Karpas-422 (cell line): ENCODE results near the genes MAMSTR, CGB8, LIN7B, CD37 and KASH5.

DNA sequence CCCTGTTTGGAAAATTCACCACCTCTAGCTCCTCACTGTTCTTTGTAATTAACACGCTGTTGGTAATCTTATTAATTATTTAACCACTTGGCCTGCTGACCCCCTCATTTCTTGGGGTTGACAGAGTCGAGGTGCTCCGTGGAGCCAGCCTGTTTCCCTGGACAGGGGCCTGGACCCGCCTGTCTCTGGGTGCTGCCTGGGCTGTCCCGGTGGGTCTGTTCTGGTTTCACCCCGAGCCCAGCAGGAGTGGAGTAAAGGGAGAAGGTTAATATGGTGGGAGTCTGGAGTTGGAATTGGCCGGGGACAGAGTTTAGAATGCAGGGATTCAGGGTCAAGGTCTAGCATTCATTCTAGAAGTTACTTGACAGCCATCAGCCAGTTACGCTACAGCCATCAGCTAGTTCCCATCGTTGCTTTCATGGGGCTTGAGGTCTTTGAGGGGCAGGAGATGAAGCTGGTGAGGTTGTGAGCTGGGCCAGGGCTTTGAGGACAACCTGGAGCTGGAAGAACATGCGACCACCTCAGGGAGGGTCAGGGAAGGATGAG is 10.2 kb downstream of the CYTH2 start:
- PRO-cap = no peak
- RAMPAGE, long total RNA = no peak

DNA sequence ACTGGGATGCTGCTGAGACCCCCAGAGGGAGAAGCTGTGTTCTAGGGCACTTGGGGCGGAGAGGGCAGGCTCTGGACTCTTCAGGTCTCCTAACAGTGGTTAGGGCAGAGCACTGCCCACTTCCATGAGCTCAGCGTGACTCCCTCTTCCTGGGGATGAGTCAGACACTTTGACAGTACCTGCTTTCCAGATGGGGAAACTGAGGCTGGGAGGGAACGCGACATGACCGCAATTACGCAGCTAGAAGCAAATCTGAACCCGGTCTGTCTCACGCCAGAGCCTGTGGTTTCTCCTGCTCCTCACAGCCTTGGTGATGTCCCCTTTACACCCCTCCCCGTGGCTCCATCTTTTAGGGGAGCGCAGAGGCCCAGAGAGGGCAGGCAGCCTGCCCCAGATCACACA is 783 bp downstream of the SULT2B1 start:
- PRO-cap = no peak
- RAMPAGE, long total RNA = no peak

DNA sequence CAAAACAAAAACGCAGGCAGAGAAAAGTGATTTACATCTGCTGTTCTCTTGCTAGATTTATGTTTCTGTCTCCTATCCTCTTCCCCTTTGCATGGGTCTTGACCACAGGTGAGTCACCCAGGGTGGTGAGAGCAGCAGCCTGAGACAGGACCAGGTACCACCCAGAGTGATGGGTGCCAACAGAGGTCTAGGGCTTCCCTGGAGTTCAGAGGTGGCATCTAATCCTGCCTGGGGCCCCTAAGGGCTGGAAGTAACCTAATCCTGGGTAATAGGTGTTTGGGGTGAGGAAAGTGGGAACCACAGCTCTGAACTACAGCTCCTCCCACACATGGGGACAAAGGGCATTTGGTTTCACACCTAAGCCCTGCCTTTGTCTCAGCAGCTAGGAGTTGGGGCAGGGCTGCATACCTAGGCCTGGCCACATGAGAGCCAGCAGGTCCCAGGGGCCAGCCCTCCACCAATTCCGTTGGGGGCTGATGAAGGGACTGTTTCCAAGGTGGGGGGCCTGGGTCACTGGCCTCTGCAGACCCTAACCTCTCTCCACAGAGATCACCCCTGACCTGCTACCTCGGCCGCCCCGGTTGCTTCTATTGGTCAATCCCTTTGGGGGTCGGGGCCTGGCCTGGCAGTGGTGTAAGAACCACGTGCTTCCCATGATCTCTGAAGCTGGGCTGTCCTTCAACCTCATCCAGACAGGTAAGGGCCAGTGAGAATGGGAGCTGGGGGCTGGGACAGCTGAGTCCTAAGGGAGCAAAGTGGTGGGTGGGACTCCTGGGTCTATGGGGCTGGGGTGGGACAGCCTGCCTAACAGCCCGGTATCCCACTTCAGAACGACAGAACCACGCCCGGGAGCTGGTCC is 8.1 kb downstream of the SPHK2 start:
- PRO-cap = no peak
- RAMPAGE, long total RNA = no peak

DNA sequence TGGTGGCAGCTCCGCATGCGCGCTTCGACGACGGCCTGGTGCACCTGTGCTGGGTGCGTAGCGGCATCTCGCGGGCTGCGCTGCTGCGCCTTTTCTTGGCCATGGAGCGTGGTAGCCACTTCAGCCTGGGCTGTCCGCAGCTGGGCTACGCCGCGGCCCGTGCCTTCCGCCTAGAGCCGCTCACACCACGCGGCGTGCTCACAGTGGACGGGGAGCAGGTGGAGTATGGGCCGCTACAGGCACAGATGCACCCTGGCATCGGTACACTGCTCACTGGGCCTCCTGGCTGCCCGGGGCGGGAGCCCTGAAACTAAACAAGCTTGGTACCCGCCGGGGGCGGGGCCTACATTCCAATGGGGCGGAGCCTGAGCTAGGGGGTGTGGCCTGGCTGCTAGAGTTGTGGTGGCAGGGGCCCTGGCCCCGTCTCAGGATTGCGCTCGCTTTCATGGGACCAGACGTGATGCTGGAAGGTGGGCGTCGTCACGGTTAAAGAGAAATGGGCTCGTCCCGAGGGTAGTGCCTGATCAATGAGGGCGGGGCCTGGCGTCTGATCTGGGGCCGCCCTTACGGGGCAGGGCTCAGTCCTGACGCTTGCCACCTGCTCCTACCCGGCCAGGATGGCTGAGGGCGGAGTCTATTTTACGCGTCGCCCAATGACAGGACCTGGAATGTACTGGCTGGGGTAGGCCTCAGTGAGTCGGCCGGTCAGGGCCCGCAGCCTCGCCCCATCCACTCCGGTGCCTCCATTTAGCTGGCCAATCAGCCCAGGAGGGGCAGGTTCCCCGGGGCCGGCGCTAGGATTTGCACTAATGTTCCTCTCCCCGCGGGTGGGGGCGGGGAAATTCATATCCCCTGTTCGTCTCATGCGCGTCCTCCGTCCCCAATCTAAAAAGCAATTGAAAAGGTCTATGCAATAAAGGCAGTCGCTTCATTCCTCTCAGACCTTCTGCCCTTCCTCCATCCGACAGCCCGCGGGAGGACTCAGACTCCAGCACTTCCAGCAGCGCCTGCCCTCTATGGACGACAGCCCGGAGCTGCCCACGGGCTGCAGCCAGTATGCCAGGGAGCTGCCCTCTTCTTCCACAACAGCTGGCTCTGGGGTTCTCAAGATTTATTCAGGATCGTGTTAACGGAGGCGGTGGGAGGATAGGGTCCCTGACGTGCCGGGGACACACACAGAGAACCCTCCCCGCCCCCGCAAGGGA is 7.3 kb downstream of the DBP start:
- PRO-cap = no peak
- RAMPAGE, long total RNA = no peak

DNA sequence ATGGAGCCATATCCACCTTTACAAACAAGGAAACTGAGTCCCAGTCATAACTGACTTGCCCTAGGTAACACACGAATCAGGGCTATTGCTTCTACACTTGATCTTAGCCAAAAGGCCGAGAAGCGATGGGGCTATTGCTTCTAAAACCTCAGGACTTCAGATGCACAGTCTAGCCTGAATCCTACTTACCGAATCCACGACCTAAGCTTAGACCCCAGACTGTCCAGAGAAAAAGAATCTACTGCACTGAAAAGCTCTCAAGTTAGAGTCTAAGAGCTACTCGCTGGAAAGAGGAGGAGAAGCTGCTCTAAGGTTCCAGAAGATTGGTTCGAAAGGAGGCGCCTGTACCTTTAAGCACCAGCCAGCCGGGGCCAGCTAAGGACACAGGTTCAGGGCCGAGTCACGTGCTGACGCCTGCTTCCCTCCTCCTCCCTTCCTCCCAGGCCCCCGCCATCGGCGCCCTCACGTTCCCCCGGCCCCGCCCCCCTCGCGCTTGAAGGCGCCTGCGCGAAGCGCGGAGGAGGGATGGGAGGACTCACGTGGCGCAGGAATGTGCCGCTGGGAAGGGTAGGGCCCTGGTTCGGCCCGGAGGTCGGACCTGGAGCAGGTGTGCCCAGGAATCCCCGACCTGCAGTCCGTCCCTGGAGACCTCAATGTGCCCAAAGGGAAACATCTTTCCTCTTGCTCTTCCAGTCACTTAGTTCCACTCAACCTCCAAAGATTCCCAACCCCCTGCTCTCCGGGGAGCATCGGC is 2.8 kb downstream of the DBP start:
- PRO-cap = no peak
- RAMPAGE, long total RNA = no peak

- PRO-cap = no peak
- RAMPAGE, long total RNA = no peak
These were observed at the start of gene MAMSTR for GRCh38 chr19:48719437-48720177. MAMSTR (minus strand) TSS chr19:48719725.

GRCh38 chr19:48760423-48761259 is 5.3 kb downstream of the FGF21 start:
- PRO-cap = bidirectional peak, plus-strand start at chr19:48760694, minus-strand start at chr19:48760665
- RAMPAGE, long total RNA = no peak

DNA sequence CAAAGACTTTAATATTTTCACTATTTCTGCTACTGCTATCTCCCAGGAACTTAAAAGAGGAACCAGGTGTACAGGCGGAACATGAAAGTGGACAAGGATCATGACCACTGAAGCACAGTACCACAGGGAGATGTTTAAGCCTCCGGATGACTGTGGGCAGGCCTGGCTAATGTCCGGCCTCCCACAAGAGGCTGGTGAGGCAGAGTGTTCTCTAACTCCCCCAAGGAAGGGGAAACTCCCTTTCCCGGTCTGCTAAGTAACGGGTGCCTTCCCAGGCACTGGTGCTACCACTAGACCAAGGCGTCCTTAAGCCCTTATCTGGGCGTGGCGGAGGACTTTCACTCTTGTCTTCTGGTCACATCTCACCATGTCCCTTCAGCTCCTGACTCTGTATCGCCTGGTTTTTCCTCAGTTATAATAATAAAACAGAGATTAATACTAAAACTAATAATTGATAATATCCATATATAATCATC is 25.7 kb downstream of the FGF21 start:
- PRO-cap = no peak
- RAMPAGE, long total RNA = no peak

DNA sequence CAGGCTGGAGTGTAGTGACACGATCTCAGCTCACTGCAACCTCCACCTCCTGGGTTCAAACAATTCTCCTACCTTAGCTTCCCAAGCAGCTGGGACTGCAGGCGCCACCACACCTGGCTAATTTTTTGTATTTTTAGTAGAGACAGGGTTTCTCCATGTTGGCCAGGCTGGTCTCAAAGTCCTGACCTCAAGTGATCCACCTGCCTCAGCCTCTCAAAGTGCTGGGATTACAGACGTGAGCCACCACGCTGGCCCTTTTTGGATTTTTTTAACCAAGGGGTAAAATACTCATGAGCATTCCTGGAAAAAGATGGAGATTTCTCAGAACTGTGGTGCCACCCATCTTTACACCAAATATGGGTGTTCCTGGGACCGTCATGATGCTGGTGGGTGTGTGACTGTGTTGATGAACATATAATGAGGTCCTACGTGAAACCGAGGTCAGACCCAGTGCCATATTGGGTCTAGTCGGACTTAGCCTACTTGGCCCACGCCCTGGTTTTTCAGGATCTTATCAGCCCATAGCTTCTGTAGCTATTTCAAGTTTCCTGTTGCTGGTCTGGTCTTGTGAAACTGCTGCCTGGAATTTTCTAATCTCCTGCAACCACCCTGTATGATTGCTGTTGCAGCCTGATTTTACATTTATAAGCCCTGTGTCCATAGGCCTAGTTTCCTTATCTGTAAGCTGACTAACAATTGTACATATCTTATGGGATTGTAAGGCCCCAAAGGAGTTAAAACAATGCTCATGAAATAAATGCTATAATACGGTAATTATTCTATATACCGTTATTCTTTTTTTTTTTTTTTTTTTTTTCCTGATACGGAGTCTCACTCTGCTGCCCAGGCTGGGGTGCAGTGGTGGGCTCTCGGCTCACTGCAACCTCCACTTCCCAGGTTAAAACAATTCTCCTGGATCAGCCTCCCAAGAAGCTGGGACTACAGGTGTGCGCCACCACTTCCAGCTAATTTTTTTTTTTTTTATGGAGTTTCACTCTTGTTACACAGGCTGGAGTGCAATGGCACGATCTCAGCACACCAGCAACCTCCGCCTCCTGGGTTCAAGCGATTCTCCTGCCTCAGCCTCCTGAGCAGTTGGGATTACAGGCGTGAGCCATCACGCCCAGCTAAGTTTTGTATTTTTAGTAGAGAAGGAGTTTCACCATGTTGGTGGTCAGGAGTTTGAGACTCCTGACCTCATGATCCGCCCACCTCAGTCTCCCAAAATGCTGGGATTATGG is 6.5 kb downstream of the PPP1R15A start:
- PRO-cap = no peak
- RAMPAGE, long total RNA = no peak

DNA sequence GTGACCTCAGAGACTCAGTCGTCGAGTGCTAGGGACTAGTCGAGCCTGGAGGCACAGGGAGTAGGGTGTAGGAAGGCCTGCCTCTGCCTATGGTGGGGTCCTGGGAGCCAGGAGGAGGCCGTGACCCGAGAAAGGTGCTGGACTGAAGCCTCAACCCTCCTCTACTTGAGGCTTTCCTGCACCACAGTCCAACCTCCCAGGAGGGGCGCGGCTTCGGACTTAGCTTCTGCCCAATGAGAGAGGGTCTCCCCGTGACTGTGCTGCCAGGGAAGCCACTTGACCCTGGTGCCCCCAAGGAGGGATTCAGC is at the start of gene CGB8:
Gene CGB8 (minus strand): TSS at position 149 of the 308 bp plus-strand sequence.
- PRO-cap = no peak
- RAMPAGE, long total RNA = no peak

- PRO-cap = no peak
- RAMPAGE, long total RNA = no peak
These were observed 1.3 kb upstream of the KCNA7 start for GRCh38 chr19:49073705-49074350.

- PRO-cap = unidirectional peak, plus-strand start at chr19:49114394
- RAMPAGE, long total RNA = no peak
These were observed at the start of gene LIN7B for GRCh38 chr19:49114039-49115533. LIN7B (plus strand) TSS chr19:49114370.

GRCh38 chr19:49119856-49120437 is 603 bp downstream of the PPFIA3 start:
- PRO-cap = no peak
- RAMPAGE, long total RNA = no peak

GRCh38 chr19:49129253-49129757 is 10.0 kb downstream of the PPFIA3 start:
- PRO-cap = no peak
- RAMPAGE, long total RNA = no peak

DNA sequence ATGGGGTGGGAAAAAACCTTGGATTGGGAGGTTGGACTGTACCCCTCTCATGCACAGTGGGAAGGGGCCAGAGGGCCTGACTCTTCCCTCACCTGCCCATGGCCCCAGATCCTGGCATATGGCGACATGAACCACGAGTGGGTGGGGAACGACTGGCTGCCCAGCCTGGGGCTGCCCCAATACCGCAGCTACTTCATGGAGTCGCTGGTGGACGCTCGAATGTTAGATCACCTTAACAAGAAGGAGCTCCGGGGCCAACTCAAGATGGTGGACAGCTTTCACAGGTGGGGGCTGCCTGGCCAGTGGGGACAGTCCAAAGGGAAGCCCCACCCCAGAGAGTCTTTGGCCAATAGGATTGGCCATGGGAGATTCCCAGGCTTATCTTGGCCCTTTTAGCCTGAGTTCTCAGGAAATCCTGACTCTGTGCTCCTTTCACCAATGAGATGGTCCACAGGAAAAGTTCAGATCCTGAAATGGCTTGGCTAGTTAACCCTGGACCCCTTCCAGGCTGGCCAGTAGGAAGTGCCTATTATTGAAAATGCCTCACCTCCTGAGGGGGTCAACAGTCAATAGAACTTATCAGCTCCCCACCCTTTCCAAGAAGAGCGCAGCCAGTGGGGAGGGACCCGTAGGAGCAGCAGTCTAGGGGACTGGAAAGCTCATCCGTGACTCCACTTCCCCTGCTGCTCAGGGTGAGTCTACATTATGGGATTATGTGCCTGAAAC is 7.1 kb downstream of the HRC start:
- PRO-cap = no peak
- RAMPAGE, long total RNA = no peak

- PRO-cap = no peak
- RAMPAGE, long total RNA = no peak
These were observed 43.5 kb downstream of the TRPM4 start for GRCh38 chr19:49200920-49201579.

DNA sequence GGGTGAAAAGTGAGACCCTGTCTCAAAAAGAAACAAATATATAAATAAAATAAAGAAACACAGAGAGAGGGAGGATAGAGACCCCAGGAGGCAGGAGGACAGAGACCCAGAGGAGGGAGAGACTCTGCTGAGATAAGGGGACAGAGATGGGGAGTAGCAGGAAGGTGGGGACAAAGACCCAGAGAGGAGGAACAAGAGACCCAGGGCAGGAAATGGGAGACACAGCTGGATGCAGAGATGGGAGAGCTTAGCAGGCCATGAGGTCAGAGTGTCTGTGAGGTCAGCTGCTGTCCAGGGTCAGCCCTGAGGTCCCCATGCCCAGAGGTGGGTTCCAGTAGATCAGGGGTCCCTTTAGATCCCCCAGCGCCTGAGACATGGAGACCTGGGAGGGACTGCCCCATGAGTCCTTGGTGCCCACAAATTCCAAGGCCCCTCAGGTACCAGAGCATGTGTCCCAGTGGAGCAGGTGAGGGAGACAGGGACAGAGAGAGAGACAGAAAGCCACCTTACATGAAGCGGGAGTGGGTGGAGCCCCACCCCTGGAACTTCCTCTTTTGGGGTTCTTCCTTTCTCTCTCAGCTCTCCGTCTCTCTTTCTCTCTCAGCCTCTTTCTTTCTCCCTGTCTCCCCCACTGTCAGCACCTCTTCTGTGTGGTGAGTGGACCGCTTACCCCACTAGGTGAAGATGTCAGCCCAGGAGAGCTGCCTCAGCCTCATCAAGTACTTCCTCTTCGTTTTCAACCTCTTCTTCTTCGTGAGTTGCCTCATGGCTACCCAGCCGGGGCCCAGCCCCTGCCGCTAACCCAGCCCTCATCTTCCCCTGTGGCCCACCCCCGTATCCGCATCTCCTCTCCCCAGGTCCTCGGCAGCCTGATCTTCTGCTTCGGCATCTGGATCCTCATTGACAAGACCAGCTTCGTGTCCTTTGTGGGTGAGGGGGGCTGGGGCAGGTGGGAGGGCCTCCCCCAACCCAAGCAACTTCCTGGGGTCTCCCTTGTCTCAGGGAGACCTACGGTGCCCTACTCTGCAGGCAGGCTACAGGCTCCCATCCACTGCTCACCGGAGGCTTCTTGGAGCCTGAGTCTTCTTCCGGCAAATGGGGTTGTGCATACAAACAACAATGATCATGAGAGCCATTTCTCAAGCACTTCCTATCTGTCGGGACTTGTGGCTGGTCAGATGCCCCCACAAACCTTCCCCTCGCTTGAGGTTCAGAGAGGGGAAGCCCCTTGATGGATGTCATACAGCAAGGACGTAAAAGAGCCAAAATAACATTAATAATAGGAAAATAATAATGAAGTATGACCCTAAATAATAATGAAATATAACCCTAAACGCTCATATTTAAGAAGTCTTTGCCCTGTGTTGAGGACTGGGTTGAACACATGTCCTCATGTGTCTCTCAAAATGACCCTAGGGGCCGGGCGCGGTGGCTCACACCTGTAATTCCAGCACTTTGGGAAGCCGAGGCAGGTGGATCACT is at the start of gene CD37:
Gene CD37 (plus strand): TSS at position 550 of the 1,482 bp plus-strand sequence.
- PRO-cap = bidirectional peak, plus-strand start at position 571 of the sequence, minus-strand start at position 648 of the sequence; bidirectional peak, plus-strand start at position 837 of the sequence, minus-strand start at position 738 of the sequence; unidirectional peak, minus-strand start at position 1,096 of the sequence
- RAMPAGE, long total RNA = start-site peak on the plus strand centred at position 600 of the sequence, 61 bp wide, 769 and 1,406 reads in 2 replicates

DNA sequence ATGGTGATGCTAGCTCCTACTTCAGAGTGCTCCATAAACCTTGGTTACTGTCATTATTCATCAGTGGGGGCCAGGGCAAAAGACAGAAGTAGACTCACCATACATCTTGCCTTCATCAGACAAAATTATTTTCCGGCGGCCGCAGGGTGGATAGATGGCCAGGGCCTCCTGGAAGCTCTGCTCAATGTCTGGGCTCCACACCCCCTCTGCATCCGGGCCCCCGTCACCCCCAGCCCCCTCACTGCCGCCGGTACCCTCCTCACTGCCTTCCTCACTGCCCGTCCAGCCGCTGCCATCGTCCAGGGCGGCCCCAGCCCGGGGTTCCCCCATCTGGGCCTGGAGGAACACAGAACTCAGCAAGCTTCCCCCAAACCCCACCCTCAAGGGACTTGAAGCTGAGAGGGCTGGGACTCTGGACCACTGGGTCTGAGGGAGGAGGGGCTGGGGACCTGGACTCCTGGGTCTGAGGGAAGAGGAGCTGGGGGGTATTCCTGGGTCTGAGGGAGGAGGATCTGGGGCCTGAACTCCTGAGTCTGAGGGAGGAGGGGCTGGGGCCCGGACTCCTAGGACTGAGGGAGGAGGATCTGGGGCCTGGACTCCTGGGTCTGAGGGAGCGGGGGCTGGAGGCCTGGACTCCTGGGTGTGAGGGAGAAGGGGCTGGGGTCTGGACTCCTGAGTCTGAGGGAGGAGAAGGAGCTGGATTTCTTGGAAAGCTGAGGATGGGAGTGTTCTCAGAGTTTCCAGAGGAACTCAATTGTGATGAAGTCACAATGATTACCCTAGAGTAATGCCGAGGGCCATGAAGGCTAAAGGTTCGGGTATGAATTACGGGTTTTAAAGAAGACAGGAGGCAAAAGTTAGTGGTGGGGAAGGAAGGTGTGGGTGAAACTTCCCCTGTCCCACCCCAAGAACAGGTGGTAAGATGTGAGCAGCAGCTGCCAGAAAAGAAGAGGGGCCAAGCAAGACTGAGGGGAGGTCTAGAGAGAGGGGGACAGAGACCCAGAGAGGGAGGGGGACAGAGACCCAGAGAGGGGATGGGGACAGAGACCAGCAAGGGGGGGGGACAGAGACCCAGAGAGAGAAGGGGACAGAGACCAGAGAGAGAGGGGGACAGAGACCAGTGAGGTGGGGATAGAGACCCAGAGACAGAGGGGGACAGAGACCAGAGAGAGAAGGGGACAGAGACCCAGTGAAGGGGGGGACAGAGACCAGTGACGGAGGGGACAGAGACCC is 2.1 kb downstream of the TEAD2 start:
- PRO-cap = no peak
- RAMPAGE, long total RNA = no peak

DNA sequence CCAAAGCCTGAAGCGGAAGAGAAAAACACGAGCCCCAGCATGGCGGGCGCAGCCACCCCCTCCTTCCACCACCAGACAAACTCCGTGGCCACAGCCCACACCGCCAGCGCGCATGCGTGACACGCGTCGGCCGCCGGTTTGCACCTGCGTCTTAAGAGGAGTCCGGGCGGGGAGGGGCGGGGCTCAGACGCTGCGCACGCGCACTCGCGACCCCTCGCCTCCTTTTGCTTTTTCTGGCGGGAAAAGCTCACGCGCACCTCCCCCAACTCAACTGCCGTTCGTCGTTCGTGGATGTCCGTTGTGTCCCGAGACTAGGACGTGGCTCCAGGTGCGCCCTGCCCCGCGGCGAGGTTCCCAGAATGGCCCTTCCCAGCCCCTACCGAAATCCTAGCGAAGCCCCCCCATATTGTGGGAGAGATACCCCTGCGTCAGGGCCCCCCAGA is at the start of gene KASH5:
Gene KASH5 (plus strand): TSS at position 250 of the 443 bp plus-strand sequence.
- PRO-cap = no peak
- RAMPAGE, long total RNA = no peak

DNA sequence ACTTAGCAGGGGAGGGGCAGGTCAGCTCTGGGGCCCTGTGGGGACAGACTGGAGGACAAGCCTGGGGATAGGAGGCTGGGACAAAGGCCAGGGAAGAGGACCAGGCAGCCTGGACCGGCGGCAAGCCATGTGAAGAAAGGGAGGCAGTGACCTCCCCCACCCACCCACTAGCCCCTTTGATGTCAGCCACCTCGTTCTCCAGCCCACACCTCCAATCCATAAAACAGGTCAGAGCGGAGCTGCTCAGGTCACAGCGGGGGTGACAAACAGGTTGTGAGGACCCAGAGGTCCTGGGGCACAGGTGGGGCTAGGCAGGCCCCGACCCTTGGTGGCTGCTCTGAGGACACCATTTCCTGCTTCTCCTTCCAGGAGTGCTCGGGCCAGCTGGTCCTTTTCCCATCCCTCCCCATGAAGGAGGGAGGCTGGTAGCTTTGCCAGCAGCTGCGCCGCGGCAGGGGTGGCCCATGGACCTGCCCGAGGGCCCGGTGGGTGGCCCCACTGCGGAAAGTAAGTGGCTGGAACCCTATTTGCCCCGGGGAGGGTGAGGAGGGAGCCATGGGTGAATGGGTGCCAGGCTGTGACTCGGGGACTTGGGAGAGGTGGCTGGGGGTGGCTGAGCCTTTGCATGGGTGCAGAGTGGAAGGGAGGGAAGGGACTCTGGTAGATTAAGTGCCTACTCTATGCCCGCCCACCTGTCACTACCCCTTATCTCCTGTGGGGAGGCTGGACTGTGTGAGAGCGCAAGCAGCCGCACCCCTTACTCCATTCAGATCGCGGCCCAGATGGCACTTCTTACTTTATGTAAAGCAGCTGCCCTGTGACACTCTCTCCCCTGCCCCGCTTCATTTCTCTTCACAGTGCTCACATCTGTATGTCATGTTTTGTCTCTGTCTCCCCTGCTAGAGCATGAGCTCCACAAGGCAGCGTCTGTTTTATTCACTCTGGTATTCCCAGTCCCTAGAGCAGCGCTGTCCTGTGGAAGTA is 2.7 kb downstream of the KASH5 start:
- PRO-cap = unidirectional peak, plus-strand start at position 251 of the sequence; bidirectional peak, plus-strand start at position 846 of the sequence, minus-strand start at position 700 of the sequence
- RAMPAGE, long total RNA = no peak